ENCODE results near the genes LGALS3 and PELI2.

DNA sequence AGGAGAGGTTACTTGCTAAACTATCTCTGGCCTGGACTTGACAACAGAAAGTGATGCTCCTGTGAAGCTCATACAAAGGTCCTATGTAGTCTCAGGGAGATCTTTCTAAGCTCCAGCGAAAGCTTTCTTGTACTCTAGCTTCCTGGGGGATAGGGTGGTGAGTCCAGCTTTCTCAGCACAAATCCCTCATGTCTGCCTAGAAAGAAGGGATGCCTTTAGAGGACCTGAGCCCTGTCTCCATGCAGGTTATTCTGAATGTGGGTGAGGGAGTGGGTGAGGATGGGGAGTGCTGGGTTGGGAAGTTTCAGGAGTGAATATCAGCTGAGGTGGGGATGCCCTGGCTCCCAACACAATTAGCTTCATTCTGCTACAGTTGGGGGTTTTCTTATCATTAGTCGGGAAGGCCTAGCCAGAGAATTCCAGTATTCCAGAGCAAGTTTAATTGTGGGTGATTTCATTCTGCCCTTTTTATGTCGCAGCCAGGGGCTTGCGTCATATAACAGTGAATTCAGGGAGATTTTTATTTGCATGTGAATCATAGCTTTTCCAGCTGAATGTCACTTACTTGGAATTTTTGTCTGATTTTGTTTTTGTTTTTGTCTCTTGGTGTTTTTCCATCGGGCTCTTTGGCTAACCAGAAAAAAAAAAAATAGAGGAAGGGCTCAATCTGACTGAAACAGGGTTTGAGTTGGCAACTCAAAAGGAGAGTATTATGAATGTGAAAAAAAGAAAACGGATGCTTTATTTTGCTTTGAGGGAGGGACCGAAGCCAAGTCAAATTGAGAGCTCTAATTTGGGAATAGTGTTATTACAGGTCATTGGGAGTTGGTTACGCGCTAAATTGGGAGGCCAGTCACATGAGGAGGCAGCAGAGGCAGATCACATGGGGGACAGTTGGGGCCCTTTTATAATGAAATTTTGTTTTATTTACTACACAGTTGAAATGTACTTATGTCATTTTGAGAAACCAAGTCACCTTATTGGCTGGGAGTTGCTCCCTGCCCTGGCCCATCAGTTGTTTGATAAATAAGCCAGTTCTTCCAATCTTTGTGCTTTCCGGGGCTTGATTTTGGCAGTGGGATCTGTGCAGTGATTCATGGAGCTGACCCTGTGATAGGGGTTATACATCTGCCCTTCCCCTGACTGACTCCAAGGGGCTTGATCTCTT lies 119.4 kb downstream of the SAMD4A start:
- RRBS, result no CpG with 5 or more reads among the region's 10 CpGs

GRCh38 chr14:54772356-54772666 lies 130.3 kb downstream of the GCH1 start:
- RRBS, result no CpG with 5 or more reads among the region's 2 CpGs

DNA sequence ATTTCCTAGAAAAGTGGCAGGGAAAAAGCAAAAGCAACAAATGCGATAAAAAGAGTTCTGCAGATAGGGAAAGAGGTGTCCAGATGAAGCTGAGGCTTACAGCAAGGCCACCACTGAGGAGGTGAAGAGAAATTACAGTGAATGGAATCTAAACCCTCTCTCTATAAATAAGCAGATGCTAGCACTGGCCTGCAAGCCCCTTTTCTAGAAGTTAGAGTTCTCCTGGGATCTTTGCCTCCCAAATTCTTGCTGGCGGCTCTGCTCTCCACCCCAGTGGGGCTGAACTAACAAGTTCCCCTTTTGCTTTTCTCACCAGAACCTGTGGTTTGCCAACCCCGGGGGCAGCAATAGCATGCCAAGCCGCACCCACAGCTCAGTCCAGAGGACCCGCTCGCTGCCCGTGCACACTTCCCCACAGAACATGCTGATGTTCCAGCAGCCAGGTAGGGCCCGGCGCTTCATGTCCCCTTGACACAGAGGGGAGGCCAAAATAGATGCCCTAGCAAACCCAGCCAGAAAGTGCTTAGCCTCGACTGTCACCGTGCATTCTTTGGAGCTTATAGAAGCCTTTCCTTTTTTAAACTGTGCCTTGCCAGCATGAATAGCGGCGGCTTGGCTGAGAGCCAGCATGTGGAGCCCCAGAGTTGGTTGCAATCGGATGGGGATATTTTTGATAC lies 126.4 kb downstream of the GCH1 start:
- RRBS, result no CpG with 5 or more reads among the region's 14 CpGs

GRCh38 chr14:54783801-54784579 lies 118.6 kb downstream of the GCH1 start:
- RRBS, result no CpG with 5 or more reads among the region's 12 CpGs

DNA sequence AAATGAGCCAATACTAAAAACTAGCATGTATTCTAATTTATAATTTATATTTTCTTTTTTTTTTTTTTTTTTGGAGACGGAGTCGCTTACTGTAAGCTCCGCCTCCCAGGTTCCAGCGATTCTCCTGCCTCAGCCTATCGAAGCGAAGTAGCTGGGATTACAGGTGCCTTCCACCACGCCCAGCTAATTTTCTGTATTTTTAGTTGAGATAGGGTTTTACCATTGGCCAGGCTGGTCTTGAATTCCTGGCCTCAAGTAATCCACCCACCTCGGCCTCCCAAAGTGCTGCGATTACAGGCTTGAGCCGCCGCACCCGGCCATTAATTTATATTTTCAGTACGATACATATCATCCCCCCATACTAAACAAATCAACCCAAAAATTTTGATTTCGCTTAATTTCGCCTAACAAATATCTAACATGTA lies 2.7 kb downstream of the MAPK1IP1L start:
- RRBS, result no CpG with 5 or more reads among the region's 15 CpGs

DNA sequence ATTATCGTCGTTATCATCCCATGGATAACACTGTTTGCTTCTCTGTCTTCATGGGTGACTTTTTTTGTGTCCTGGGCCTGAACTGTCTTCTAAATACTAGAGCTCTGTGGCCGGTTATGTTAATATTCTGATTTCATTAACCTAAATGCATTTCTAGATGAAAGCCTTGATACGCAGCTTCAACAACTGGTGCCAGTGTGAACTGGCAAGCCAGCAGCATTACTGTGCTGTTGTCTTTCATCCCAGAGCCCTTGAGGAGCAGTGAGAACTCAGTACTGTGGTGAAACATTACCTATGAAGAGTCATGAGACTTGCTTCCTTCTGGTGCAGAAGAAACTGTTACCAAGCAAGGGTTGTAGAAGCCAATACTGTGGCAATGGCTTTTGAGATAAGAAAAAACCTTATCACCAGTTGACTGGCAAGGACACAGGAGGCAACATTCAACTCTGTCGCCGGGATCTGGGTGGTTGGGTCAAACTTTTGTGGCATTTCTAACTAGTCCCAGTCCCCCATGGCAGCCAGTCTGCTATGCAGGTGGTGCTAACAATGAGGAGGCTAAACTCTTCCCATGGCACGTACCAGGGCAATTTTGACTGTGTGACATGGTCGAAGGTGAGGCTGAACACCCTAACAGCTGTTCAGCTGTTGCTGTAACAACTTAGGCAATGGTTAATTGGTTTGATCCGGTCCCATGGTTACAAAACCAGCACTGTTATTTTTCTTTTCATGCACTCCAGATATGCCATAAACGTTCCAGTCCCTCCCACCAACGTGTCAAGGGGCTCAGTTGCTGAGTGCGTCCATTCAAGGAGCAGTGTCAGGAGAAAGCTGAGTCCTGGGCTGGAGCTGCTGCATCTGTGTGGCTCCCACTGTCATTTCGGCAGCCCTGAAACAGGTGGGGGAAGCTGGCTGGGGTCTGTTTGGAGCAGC lies 12.6 kb upstream of the LGALS3 start:
- RRBS, result no CpG with 5 or more reads among the region's 13 CpGs

DNA sequence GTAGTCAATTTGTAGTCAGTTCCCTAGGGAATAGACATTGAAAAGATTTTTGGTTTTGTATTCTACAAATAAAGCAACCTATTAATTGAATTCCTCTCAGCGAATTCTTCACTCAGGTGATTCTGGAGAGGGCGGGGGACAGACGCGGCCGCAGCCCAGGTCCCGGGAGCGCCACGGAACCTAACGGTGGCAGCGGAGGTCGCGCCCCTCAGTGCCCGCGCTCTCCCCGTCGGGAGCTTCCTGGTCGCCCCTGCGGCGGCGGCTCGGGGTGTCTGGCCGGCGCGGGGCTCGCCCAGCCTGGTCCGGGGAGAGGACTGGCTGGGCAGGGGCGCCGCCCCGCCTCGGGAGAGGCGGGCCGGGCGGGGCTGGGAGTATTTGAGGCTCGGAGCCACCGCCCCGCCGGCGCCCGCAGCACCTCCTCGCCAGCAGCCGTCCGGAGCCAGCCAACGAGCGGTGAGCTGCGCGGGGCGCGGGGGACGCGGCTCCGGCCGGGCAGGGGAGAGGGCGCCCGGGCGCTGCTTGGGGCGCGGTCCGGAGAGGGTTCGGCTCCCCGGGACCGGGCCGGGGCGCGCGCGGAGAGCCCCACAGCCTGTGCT lies at the start of gene LGALS3:
TSS of gene LGALS3 (plus strand) at position 405 of the 596 bp plus-strand sequence.
- RRBS, result 2% methylated on average over 27 of the region's 66 CpGs

DNA sequence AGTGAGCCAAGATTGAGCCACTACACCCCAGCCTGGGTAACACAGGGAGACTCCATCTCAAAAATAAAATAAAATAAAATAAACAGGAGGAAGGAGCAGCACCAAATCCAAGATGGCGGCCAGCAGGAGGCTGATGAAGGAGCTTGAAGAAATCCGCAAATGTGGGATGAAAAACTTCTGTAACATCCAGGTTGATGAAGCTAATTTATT lies 37.6 kb upstream of the DLGAP5 start:
- RRBS, result no CpG with 5 or more reads among the region's 2 CpGs

DNA sequence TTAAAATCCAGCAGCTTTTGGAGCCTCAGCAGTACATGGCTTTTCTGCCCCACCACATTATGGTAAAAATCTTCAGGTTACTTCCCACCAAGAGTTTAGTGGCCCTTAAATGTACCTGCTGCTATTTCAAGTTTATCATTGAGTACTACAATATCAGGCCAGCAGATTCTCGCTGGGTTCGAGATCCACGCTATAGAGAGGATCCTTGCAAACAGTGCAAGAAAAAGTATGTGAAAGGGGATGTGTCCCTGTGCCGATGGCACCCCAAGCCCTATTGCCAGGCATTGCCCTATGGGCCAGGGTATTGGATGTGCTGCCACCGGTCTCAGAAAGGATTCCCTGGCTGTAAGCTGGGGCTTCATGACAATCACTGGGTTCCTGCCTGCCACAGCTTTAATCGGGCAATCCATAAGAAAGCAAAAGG lies 59.5 kb downstream of the ATG14 start:
- RRBS, result no CpG with 5 or more reads among the region's 6 CpGs

- RRBS, result 100% methylated on average over 1 of the region's 5 CpGs
These were observed 57.3 kb downstream of the ATG14 start for GRCh38 chr14:55354332-55354821.

GRCh38 chr14:55618991-55619558 lies 39.1 kb downstream of the KTN1 start:
- RRBS, result no CpG with 5 or more reads among the region's 7 CpGs

DNA sequence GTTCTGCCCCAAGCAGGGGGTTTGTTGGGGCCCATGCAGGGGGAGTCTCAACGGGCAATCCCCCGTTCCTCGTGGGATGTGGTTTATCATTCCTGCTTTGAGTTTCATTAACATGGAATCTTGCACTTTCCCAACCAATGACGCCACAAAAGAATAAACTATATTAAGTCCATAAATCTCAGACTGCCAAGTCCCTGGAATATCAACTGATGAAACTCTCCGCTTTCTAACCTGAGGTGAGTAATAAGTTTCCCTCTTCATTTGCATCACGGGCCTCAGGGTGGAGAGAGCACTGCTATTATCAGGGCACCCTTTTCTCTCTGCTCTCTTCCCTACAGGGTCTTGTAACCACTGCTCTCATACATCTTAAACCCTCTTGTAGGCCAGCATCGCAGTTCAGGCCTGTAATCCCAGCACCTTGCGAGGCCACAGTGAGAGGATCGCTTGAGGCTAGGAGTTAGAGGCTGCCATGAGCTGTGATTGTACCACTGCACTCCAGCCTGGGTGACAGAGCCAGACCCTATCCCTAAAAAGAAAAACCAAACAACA lies 112.5 kb upstream of the PELI2 start:
- RRBS, result no CpG with 5 or more reads among the region's 9 CpGs

- RRBS, result 2% methylated on average over 76 of the region's 147 CpGs
These were observed at the start of gene PELI2 for GRCh38 chr14:56118210-56119175. TSS of gene PELI2 (plus strand) at chr14:56118411.

GRCh38 chr14:56126594-56127597 lies 8.7 kb downstream of the PELI2 start:
- RRBS, result no CpG with 5 or more reads among the region's 9 CpGs

DNA sequence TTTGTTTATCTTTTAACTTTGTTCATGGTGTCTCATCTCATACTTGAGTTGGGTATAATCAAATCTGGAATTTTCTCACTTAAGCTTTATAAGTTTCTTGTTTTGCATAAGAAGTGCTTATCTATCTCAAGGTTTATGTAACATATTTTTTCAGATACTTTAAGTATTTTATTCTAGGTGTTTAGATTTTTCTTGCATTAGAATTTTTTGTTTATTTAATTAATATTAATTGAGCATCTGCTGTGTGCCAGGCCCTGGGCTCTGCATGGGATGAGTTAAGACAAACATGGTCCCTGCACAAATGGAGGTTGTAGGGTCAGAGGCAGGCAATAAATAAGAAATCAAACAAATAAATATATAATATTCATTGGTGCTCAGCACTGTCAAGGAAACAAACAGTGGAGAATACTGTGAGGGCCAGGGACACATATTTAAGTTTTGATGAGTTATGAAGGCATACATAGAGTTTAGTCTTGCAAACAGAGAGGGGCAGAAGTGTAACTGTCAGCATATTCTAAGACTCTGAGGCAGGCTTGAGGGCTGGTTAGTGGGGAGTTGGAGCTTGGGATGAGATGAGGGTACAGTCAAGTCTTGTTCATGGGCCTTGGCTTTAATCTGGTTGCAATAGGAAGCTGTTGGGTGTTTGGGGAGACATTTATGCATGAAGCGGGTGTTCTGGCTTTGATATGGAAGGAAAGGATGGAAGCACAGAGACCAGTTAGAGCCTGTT lies 78.8 kb downstream of the PELI2 start:
- RRBS, result no CpG with 5 or more reads among the region's 1 CpG

GRCh38 chr14:56225413-56226106 lies 107.3 kb downstream of the PELI2 start:
- RRBS, result no CpG with 5 or more reads among the region's 7 CpGs

DNA sequence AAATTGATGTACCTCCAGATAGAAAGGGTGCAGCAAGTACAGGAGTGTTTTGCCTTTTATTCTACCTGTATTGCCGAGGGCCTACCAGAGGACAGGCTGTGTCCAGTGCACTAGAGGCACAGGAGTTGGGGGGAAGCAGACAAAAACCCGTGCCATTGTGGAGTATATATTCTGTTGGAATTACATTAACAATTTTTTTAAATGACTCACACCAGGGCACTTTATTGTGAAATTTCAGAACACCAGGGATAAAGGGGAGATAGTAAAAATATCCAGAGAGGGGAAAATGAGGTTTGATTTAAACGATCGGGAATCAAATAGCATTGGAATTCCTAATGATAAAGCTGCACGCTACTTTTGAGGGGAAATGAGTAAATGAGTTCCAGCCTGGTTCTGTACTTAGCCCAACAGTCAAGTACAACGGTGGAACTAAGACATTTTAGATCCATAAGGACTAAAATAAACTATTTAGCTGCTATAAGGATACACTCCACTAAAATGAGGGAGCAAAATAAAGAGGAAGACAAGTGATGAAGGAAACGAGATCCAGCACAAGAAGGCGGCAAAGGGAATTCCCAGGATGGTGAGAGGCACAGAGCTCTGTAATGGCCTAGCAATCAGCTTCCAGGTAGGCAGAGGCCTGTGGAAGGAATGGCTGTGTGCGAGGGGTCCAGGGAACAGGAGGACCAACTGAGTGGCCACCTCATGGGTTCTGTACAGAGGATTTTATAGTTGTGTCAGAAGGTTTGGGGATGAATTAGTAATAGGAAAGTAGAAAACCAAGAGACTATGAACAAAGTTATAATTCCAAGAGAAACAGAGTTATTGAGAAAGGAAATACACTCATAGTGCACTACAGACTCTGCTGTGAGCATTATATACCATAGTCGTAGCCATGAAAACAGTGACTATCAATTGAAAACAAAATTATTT lies 123.5 kb downstream of the PELI2 start:
- RRBS, result no CpG with 5 or more reads among the region's 10 CpGs

GRCh38 chr14:56807686-56808188 lies 2.5 kb downstream of the OTX2 start:
- RRBS, result no CpG with 5 or more reads among the region's 41 CpGs

- RRBS, result no CpG with 5 or more reads among the region's 5 CpGs
These were observed 210.5 kb downstream of the EXOC5 start for GRCh38 chr14:57058177-57058657.

All from AG09309 (cell line).